Hematopoietic multipotent progenitor cell (in vitro differentiated cells): ENCODE results near the genes MED23, TAAR1 and TBPL1.

DNA sequence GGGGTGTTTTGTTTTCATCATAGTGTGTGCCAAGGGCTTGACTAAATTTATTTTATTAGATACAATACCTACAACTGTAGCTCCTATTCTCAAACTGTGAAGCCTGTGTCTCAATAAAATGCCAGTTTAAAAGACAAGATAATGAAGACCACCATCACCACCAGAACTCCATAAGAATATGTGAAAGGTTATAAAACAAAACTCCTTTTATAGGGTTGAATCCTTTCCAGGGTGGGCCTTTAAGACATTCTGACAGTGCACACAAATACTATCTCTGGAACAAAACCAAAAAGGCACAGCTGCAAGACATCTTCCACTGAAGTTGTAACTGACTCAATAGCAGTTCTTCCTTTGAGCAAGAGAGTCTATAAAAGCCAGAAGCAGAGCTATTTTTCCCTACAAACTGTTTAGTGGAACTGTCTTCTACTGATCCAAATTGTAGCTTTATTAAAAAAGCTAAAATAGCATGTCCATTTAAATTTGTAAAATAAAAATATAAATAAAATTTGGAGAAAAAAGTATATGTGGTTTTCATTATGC is 81.7 kb downstream of the EPB41L2 start:
- CAGE, long polyA plus RNA, result no peak

- CAGE, long polyA plus RNA, result no peak
These were observed 38.4 kb upstream of the ARG1 start for GRCh38 chr6:131534522-131535182.

GRCh38 chr6:131608902-131609609 is 19.0 kb downstream of the MED23 start:
- CAGE, long polyA plus RNA, result no peak

- CAGE, long polyA plus RNA, result no peak
These were observed at the start of gene MED23 for GRCh38 chr6:131627341-131628789. MED23 (minus strand) TSS chr6:131628242.

DNA sequence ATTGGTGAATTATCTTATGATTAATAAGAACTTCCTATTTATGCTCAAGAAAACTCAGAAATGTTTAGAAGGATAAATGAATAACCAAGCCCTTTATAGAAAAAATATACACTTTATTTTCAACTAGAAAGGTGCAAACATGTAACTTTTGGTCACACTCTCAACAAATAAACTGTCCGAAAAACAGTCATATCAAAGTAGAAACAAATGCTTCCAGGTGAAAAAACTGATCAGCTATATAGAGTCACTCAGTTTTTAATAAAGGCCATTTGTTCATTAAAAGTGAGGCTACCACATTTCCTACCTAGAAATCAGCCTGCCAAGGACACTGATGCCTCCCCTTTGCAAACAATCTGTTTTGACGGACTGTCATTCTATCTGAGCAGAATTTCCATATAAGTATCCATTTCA is 3.1 kb downstream of the CCN2 start:
- CAGE, long polyA plus RNA, result no peak

- CAGE, long polyA plus RNA, result no peak
These were observed 126.3 kb downstream of the MOXD1 start for GRCh38 chr6:132274883-132275444.

GRCh38 chr6:132513850-132514293 is 956 bp upstream of the STX7 start:
- CAGE, long polyA plus RNA, result no peak

GRCh38 chr6:132612275-132612862 is 11.7 kb downstream of the TAAR2 start:
- CAGE, long polyA plus RNA, result no peak

DNA sequence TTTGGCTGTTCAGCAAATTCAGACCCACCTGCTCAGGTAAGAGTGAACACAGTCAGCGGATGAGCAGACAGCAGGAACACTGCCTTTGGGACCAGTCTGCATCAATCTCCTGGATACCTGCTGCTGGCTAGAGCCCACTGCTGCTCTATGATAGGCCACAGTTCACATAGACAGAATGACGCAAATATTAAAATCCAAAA is at the start of gene TAAR1:
Gene TAAR1 (minus strand): TSS at position 81 of the 200 bp plus-strand sequence.
- CAGE, long polyA plus RNA, result no peak

DNA sequence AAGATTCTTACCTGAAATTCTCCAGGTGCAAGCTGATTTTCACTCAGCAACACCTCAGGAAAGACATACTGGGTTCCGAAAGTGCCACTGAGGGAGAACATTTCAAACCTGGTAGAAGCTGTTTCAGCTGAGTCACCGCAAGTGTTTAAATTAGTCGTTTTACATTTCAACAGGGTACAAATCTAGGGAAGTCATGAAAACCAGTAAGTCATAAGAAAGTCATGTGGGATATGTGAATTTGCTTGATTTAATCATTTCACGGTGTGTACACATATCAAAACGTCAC is 25.3 kb upstream of the TAAR1 start:
- CAGE, long polyA plus RNA, result no peak

DNA sequence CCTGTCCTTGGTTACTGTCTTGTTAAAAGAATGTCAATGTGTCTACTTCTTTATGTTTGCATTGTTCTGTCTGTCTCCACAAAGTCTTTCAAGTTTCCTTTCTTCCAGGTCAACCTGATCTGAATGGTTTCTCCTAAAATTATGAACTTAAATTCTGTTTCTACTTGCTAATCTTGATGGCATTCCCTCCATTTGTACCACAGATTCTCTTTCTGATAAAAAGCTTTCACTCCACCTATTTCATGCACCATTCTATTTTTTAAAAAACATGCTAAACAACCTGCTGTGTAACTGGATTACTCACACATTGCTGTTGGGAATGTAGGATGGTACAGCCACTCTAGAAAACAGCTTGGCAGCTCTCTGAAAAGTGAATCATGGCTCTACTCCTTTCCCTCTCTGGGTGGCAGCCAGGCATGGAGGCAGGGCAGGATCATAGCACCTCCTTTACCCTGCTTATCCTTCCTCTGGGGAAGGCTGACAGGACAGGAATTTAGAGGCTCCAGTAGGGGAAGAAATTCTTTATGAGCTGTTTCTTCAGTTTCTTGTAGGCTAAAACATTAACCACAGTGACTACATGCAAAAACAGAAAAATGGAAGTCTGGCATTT is 6.6 kb upstream of the VNN2 start:
- CAGE, long polyA plus RNA, result no peak

DNA sequence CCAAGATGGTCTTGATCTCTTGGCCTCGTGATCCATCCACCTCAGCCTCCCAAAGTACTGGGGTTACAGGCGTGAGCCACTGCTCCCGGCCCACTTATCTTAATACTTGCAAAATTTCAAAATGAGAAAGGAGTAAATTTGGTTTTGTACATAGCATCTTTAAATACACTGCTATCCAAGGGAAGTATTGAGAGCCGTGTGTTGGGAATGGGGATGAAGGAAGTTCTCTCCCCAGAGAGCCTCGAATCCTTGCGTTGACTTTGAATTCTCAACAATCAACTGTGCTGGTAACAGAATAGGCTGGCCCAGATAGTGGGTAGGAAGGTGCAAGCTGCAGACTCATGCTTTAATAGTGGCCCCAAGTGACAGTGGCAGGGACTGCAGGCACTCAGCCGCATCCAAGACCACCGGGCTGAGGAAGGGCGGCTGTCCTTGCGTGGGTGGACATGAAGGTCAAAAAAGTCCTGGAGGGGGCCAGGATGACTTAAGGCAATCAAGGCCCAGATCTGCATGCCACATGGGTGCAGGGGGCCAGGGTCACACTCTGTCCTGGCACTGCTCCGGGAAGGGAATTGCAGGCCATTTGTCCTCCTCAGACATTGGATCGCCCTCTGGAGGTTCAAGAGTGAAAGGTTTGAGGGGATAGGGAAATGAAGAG is 10.2 kb upstream of the VNN2 start:
- CAGE, long polyA plus RNA, result no peak

DNA sequence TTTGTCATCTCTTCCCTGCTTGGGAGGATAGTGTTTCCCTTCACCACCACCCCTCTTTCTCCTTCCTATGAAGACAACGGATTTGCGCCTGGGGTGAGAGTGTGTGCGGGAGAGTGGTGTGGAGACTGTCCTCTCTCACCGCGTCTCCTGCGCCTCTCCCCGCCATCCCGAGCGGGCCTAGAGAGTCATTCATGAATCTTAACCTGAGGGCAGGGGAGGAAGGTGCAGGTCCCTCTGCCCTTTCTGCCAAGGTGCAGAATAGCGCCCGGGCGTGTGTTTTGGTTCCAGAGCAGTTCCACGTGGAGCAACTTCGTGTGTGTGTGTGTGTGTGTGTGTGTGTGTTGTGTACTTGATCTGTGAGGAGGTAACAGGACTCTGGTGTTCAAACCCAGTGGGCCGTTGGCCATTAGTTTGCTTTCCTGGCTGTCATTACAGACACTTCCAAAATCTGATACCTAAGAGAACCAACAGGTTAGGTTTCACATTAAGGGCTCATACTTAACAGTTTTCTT is 1.7 kb downstream of the EYA4 start:
- CAGE, long polyA plus RNA, result no peak

DNA sequence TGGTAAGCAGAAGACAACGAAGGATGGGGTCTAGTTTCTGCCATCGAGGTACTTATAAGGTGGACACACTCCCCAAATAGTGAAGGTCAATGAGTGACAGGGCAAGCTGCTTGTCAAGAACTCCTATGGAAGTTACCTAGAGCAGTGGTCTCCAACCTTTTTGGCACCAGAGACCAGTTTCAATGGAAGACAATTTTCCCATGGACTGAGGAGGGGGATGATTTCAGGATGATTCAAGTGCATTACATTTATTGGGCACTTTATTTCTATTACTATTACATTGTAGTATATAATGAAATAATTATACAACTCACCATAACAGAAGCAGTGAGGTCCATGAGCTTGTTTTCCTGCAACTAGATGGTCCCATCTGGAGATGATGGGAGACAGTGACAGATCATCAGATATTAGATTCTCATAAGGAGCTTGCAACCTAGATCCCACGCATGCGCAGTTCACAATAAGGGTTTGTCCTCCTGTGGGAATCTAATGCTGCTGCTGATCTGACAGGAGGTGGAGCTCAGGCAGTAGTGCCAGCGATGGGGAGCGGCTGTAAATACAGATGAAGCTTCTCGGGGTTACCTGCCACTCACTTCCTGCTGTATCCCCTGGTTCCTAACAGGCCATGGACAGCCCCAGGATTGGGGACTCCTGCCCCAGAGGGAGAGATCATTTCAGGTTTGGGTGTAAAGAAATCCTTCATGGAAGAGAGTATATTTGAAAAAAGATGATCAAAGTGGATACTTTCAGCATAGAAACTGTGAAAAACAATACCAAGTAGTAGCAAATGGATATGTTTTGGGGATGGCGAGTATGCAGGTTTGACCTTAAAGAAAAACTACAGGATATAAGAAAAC is 139.5 kb upstream of the TCF21 start:
- CAGE, long polyA plus RNA, result no peak

DNA sequence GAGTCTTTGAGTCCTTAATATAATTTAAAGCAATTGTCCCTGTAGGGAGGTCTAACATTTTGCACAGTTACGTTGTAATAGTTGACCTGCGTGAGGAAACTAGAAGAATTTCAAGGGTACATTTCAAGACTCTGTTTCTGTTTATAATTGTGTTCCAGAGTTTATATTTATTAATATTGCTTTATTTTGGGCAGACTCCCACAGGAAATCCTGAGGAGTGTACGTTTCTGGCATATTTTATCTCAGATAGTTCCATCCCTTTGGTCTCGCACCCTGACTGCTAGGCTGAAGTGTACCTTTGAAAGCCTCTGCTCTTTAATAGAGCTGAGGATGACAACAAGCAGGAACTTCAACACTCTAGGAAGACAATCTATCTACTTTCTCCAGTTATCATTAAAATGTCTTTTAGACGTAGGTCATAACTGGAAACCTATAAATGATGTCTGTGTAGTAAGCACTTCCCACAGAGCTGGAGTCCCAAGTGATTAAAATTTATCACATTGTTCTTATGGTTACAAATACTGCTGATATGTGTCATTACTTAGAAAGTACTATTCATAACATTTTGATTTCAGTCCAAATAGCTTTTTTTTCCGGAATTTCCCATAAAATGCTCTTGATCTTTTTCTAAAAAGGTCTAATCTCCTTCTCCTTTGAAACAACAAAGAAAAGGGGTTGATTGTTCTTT is 133.0 kb upstream of the TCF21 start:
- CAGE, long polyA plus RNA, result no peak

- CAGE, long polyA plus RNA, result no peak
These were observed 7.0 kb upstream of the TCF21 start for GRCh38 chr6:133881964-133882357.

- CAGE, long polyA plus RNA, result start-site peak on the plus strand at chr6:133953168-133953285, 1,191 reads
These were observed at the start of gene TBPL1 for GRCh38 chr6:133952799-133953539. TBPL1 (plus strand) TSS chr6:133953224.

DNA sequence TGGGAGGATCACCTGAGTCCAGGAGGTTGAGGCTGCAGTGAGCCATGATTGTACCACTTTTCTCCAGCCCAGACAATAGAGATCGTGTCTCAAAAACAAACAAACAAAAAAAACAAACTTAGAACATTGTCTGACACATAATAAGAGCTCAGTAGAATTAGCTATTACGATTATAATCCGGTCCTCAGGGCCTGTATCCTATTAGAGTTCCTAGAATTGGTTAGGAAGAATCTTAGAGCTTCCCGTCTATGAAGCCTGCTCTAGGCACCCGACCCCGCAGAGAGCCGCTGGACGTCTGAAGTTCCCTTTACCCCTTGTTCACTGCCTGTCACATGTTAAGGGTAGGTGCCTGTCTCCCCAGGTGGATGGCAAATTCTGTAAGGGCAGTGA is 113.9 kb upstream of the SLC2A12 start:
- CAGE, long polyA plus RNA, result no peak

DNA sequence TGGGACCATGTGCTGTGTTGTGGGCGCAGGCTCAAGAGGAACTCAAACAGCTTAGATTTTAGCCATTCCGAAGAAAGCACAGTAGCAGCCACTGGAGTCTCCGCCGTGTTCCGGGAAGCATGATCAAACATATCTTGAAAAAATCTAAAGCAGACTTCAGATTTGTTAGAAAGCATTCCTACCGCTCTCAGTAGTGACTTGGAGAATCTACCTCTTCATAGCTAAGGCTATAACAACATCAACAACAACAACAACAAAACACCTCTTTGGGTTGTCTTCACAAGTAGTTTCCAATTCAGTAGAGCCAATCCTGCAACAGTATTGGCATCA is 6.2 kb downstream of the SGK1 start:
- CAGE, long polyA plus RNA, result no peak

DNA sequence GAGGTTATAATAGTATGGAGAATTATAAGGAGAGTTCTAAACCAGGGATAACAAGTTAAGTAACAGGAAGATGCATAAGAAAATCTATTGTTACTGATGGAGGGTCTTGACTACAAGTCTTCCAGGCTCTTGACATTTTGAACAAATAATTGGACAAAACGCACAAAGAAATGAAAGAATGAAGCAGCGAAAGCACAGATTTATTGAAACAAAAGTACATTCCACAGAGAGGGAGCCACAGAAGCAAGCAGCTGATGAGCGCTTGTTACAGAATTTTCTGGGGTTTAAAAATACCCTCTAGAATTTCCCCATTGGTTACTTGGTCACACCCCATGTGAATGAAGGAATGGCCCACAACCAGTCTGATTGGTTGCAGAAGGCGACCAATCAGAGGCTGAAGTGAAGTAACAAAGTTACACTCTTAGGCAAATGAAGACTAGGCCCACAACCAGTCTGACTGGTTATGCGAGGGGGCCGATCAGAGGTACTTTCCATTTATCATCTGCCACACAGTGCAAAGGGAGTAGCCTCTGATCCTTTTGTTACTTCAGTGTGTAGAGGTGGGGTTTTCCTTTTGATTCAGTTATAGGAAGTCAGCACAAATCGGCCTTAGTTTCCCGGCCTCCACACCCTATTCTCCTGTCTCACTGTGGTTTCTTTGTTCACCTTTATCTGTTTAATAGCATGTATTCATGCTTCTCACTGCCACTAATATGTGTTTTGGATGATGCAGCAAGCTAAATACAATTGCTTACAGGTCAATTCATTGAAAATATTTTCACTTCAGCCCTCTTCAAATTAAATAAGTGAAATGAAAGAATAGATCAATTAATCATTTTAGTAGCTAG is 61.1 kb upstream of the SGK1 start:
- CAGE, long polyA plus RNA, result no peak